ENCODE measurements around a stretch of chr6.

DNA sequence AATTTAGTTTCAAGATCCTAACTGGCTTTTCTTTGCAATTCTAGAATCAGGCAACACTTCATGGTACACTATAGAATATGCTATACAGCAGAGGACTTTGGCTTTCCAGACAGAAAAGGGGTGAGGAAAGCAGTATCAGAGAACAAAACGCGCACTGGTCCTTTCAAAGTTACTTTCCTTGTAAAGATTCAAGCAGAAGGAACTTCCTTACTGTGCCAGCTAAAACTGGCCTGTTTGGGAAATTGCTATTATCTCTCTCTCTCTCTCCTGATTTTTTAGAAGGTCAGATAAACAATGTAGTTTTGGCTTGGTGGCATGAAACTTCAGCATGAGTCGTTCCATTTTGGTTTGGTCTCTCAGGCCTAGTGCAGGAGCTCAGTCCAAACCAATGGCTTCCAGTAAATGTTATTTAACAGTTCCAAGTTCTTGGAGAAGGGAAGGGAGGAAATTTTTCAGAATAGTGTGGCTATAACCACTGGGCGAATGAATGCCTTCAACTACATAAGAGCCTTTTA is 9.4 kb upstream of the SNX9 start:
- PRO-cap: no peak

DNA sequence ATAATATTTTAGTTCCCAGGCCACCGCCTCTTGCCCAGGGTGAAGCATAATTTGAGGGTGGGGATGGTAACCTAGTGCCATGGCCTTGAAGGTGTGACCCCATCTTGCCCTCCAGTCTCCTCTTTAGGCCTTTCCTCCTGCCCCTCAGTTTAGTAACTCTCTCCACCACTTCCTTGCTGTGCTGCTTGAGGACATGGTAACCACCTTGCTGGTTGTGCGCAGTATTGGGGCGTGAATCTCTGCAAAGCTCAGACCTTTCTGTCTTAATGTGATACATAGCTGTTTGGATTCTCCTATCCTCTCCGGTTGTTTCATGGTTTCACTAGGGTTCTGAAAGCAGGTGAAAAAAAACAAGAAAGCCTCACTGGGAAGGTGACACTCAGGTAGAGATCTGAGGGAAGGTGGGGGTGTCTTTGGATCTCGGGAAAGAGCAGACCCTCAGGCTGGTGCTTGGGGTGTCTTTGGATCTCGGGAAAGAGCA is 16.6 kb downstream of the SNX9 start:
- PRO-cap: no peak

GRCh38 chr6:157840575-157842013 is 18.0 kb downstream of the SNX9 start:
- PRO-cap: no peak

DNA sequence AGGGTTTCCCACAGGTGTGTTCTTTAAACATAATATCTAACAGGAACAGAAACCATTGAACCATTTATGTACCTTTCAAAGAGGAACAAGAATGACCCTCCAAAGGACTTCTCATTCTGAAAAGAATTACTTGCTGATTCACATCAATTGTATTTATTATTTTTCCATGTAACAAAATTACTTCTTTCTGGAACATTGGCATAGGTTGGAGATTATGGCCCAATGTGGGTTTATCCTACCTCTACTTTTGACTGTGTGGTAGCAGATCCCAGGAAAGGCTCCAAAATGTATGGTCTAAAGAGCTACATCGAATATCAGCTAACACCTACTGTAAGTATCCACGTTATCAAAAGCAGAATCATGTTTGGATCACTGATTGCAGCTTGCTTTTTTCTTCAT is 72.2 kb upstream of the SYNJ2 start:
- PRO-cap: no peak

- PRO-cap: no peak
Measured at GRCh38 chr6:157909860-157910490, 71.7 kb upstream of the SYNJ2 start.

DNA sequence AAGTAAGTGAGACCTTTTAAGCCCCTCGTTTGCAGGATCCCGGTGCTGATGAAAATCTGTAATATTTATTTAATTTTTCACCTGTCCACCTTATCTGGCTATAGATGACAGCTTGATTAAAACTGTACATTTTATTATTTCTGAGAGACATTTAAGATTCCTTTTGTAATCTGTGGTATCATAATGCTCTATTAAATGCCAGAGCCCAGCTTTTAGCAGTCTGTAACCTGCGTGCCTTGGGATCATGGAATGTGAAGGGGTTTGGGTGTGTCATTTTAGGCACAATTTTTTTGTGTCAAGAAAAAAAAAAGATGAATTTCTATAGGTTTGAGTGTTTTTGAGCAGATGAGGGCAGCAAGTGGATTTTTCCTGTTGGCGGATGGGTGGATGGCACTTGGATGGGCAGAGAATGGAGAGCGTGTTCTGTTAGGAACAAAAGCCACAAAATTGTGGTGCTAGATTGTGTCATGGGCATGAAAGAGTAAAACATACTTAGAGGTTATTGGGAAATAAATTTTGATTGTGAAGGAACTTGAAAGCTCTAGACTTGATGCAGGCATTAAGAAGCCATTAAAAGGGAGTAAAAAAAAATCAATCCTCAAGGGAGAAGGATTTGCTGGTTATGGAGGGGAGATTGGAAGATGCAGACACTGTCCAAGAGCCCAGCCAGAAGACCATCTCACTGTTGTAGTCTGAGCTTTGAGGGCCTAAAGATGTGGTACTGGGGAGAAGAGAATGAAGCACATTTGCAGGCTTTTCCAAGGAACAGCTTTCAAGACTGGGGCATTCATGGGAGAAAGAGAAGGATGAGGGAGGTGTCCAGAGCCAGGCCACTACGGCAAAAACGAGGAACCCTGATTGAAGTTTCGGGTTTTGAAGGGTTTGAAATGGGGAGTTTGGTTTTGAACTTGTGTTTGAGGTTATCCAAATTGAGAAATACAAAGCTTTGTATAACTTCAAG is 42.5 kb upstream of the SYNJ2 start:
- PRO-cap: no peak

DNA sequence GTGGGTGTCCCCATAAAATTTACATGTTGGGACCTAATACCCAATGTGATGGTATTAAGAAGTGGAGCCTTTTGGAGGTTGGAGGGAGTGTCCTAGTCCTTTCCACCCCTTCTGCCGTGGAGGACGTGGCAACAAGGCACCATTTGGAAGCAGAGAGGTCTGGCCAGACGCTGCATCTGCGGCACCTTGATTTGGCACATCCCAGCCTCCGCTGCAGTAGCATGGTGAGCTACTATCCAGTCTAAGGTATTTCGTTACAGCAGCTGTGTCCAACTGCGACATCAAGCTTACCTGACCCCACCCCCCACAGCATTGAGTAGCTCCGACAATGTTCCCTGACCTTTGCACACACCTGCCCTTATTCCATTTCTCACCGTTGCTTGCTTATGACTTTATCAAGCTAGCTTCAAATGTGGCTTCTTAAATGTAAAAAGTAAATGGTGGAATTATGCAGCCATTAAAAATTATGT is 29.8 kb upstream of the SYNJ2 start:
- PRO-cap: no peak

DNA sequence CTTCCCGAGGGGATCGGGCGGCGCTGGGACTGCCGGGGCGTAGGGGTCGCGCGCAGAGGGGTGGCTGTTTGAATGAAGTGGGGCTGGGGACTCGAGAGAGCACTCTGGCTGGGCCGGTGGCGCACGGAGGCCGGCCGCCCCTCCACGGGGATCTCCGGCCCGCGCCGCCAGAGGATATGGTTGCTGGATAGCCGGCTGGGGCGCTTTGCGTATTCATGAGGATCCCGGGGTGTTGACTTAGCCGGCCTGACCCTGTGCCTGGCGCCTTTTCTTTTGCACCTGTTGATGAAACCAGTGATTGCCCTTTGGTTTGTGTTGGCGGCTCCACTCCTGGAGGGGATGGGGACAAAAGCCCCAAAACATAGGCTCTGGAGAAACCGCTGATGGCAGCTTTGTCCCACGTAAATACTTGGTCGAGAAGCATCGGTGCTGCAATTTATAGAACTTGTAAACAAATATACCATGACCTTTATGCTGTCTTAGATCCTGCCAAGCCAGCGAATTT is 558 bp downstream of the SYNJ2 start:
- PRO-cap: bidirectional peak, plus-strand start at position 297 of the sequence, minus-strand start at position 178 of the sequence

DNA sequence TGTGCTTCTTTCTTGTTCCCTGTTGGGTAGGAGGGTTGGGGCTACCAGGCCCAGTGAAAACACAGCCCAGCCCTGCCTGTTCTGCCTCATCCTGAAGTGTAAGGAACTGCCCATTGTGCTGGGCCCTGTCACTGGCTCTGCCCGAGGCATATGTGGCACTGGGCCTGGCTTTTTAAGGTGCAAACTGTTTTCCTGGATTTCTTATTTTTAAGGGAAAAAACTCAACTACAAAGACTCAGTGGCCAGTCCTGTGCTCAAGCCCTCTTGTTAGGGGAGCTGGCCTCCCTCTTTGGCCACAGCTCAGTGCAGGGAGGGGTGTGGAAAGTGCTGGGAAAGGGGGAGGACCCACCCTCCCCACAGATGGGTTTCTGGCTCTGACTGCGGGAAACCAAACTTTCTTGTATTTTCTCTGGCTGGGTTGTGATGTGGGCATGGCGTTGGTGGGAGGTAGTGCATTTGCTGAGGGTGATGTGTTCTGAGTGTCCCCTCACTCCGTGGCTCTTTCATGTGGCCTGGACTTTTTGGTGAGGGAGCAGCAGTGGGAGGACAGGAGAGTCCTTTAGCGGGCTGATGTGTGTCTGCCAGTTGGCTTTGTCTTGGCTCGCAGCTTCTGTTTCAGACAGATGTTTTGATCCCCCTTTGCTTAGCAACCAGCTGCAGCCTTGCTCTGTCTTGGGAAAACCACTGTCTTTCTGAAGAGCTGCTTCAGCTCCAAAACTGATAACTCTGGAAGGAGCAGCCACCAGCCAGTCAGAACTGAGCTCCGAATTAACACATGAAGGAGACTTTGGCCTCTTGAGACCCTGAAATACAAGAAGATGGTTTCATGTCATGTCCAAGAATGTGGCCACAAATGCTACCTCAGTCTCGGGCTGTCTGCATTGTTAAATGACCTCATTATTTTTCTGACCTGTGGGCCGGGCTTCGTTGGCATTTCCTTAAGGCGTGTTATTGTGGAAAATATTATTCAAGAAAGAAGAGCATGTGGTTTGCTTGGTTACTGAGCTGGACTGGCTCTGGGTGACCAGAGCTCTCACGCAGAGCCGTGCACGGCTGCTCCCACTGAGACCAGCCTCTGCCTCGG is 21.4 kb downstream of the SYNJ2 start:
- PRO-cap: no peak

DNA sequence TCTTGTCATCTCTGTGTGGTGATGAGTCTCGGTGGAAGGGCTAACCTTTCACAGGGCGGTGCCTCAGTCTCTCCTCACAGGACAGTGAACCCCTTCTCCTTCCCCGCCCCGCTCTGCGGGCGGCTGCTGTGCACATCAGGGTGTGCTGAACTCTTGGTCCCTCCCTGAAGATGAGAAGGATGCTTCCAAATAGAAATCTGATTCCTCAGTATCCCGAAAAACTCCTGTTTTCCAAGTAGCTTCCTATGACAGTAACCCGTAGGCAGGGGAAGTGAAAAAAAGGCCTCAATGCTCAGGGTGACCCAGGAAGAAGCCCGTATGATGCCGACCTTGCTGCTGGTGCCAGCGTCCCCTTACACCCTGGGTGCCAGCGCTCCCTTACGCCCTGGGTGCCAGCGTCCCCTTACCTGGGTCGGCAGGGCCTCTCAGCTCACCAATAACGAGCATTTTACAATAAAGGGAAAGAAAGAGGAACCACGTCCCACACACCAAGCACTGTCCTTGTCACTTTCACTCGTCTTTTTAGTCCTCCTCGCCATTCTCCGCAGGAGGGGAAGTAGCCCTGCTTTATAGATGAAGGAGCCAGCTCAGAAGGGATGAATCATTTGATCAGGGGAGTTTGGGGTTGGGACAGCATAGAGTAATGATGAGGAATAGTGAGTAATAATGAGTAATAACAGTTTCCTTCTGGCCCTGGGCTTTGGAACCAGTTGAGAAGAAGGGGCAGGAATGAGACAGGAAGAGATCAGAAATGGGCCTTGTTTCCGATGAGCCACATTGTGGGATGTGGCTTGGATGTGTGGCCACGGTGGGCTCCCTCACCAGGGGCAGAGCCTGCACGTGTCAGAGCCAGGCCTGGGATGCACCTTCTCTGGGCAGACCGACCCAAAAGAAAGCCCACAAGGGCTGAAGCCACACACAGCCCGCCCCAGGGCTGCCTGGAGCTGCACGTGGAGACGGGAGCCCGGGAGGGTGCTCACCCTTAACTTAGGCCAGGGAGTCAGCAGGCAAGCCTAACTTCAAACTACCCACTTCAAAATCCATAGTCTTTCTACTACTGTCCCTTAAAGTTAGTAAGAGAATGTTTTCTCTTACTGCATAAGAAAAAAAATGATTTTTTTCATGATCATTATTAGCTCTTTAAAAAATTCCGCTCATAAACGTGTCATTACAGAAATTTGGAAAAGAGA is 75.7 kb downstream of the SYNJ2 start:
- PRO-cap: no peak

DNA sequence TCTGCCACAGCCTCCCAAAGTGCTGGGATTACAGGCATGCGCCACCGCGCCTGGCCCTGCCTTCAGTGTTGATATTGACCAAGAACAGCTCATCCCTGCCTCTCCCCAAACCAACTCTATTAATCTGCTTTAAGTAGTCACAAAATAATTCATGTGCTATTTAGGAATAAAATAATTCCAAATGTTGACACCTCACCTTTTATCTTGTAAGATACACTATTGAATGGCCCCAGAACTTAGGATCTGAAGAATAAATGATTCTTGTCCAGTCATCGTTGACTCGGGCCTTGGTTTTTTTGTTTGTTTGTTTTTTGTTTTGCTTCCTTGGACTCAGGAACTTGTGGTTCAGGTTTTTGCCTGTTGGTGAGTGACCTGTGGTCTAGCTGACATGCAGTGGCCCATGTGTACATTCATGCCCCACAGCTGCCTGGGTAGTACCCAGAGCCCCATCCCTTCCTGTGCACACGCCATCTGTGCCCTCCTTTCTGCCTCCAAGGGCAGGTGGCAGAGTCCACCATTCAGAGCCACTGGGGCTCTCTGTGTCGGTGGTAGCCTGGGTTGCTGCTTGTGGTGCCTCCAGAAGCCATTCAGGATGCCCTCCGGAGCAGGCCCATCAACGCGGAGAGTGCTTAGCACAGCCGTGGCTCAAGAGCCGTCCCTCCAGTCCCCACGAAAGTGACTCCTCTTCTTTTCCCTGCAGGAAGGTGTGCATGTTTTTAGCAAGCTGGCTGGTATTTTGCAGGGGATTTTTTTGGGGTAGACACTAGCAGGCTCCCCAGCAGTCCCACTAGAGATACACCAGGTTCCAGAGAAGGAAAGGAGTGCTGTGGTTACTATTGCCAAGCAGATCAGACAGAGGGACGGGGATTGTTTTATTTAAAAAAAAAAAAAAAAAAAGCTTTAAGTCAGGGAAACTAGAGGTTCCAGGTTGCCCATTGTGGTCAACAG is 85.9 kb downstream of the SYNJ2 start:
- PRO-cap: no peak

- PRO-cap: no peak
Measured at GRCh38 chr6:158086426-158087463, 81.3 kb downstream of the SERAC1 start.

DNA sequence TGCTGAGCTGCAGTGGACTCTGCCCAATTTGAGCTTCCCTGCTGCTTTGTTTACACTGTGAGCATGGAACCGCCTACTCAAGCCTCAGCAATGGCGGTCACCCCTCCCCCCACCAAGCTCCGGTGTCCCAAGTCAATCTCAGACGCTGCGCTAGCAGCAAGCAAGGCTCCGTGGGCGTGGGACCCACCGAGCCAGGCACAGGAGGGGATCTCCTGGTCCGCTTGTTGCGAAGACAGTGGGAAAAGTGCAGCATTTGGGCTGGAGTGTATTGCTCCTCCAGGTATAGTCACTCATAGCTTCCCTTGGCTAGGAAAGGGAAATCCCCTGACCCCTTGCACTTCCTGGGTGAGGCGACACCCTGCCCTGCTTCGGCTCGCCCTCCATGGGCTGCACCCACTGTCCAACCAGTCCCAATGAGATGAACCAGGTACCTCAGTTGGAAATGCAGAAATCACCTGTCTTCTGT is 15.4 kb downstream of the GTF2H5 start:
- PRO-cap: unidirectional peak, plus-strand start at position 163 of the sequence

- PRO-cap: no peak
Measured at GRCh38 chr6:158510006-158511021, 49.6 kb upstream of the TMEM181 start.

- PRO-cap: no peak
Measured at GRCh38 chr6:158565874-158567102, 6.4 kb downstream of the TMEM181 start.

DNA sequence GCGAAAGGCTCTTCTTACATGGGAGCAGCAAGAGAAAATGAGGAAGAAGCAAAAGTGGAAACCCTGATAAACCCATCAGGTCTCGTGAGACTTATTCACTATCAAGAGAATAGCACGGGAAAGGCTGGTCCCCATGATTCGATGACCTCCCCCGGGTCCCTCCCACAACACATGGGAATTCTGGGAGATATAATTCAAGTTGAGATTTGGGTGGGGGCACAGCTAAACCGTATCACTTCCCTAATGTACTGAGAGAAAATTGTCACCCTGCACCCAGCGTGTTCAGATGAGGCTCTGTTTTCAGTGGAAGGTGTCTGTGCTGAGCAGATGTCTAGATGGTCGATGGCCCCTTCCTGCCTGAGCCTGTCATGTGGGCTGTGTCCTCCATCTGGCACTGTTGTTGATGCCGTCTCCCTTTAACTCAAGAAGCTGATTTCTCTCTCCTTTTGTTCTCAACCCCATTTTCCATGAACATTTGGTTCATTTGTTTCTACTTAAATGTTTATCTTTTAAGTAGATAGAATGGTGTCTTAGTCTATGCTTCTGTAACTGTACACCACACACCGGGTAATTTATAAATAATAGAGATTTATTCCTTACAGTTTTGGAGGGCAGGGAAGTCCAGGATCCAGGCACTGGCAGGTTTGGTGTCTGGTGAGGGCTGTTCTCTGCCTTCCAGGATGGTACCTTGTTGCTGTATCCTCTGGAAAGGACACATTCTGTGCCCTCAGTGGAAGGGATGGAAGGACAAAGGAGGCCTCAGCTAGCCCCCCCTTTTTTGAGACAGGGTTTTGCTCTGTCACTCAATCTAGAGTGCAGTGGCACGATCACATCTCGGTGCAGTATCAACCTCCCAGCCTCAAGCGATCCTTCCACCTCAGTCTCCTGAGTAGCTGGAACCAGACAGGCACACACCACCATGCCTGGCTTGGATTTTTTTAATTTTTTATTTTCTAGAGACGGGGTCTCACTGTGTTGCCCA is 37.1 kb downstream of the TMEM181 start:
- PRO-cap: no peak

- PRO-cap: no peak
Measured at GRCh38 chr6:158619915-158620652, 24.5 kb downstream of the DYNLT1 start.

DNA sequence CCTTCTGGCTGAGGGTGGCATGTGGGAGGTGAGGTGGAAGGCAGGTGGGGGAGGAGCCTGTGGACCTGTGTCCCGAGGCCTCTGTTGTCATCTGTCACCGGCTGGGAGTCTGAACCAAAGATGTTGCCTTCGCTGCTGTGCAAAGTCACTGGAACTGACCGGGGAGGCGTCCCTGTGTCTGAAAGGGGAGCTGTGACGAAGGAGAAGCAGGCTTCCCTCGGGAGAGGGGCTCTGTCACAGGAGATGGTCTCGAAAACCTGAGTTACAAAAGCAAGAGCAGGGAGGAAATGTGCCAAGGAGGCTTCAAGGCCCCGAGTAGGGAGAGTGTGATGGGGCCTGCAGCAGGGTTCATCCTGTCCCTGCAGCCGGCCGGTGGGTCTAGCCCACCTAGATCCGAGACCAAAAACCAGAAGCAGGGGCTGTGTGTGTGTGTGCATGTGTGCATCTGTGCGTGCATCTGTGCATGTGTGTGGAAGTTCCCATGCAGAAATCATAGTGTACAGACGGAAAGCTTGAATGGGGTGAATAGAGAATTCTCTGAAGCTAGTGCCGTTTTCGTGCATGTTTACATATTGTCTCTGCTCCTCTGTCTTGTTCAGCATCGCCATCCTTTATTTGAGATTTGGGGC is 16.6 kb downstream of the DYNLT1 start:
- PRO-cap: no peak

- PRO-cap: bidirectional peak, plus-strand start at chr6:158644492, minus-strand start at chr6:158644433
Measured at GRCh38 chr6:158644084-158644609, 396 bp downstream of the DYNLT1 start.

GRCh38 chr6:158686158-158686750 is 36.4 kb downstream of the SYTL3 start:
- PRO-cap: no peak

Measured in H9 (cell line).